ENCODE measurements around a stretch of chr7.

DNA sequence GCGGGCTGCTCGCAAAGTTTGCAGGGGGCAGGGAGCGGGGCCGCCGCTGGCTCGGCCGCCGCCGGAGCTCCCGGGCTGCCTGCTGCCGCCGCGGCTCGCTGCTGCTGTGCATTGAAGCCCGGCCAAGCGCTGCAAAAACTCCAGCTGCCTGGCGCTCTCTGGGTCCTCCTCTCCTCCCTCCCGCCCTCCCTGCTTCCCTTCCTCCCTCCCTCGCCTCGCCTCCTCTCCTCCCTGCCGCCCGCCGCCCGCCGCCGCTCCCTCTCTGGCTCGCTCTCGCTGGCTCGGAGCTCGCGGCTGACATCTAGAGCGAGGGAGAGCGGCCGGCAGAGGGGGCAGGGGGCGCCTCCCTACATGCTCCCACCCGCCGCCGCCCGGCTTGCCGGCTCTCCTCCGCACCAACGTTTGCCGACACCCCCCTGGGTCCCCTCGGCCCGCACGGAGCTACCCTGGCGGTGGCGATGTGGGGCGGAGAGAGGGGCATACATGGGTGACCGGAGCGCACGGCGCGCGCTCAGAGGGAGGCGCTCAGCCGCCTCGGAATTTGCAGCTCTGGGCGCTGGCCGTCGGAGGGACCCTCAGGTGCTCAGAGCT is 1.0 kb upstream of the PLXNA4 start:
- RRBS = 4% methylated on average over 21 of the region's 61 CpGs

DNA sequence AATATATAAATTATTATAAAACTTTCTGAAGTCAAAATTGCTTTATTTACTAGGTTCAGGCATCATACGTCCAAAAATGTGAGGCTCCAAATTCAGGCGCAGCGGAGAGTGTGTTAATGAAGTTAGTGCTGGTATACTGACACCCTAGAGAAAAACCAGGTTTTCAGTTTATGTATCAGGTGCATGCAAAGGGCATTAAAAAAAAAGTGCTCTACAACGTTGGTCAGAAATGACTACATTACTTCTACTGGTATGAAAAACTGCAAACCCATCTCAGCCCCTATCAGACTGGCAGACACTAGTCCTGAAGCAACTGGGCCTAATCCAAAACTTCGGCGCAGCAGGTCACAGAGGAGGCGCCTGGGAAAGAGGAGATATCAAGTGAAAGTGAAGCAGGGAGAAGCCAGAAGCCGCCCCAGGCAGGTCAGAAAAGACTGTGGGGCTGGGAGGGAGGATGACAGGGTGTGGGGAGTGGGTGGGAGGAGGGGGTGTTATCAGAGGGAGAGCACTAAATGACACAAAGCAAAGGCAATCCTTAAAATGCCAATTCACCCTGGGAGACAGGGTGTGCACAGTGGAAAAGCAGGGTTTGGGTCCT is 886 bp downstream of the CHCHD3 start:
- RRBS = no CpG with 5 or more reads among the region's 8 CpGs

DNA sequence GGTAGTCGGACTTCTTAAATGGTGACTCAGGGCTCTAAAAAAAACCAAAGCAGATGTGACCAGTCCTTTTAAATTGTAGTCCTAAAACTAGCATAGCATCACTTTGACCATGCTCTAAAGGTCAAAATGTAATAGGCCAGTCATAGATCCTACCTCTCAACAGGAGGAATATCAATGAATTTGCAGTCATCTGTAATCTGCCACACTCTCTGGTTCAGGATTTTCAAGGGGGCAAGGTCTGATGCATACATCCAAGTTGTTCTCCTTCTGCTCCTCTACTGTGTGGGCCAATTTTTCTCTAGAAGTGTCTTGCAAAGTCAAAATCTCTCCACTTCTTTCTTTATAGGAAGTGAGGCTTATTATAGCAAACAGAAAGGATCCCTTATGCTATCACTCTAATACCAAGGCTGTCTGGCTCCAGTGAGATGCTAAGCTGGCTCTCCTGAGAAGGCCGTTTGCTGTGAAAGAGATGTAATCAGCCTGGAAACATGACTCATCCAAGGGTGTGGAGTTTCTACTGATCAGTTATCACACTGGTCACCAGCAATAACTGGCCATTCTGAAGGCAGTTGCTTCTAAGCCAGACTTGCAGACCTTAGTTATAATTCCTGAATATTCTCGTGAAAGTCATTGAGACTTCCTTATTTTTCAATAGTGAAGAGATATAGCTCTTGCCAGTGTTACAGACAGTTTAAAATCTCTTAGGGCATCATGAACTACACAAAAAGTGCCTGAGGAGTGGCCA is 43.3 kb upstream of the LRGUK start:
- RRBS = no CpG with 5 or more reads among the region's 3 CpGs

GRCh38 chr7:134353293-134353879 is 36.7 kb upstream of the SLC35B4 start:
- RRBS = no CpG with 5 or more reads among the region's 8 CpGs

DNA sequence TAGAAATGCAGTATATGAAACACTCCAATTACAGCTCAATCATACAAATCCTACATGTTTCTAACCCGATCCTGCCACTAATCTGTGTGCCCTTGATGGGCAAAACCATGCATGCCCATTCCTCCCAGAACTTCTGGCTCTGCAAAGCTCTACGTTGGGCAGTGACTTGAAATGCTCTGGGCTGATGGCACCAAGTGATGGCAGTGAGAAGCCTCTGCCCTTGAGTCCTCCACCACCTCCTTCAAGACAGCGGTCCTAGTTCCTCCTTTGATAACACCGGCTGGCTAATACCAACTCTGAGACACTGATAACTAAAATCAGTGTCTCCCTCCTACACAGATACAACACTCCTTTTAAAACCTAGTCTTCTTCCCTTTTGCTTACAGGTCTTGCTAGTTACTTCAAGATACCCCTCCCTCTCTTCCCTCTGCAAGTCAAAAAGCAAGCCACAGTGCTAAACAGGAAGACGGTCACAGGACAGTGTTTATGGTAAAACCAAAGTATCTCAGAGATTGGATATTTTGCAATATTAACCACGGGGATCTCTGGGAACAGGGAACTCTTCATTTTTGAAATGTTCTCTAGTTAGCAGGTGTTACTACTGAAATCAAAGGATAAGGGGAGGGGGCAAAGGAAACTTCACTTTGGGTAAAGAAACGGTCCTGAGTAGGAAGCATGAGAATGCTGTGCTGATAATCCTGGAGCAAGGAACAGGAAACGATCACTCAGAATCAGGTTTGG is 4.6 kb downstream of the AKR1B1 start:
- RRBS = no CpG with 5 or more reads among the region's 8 CpGs

DNA sequence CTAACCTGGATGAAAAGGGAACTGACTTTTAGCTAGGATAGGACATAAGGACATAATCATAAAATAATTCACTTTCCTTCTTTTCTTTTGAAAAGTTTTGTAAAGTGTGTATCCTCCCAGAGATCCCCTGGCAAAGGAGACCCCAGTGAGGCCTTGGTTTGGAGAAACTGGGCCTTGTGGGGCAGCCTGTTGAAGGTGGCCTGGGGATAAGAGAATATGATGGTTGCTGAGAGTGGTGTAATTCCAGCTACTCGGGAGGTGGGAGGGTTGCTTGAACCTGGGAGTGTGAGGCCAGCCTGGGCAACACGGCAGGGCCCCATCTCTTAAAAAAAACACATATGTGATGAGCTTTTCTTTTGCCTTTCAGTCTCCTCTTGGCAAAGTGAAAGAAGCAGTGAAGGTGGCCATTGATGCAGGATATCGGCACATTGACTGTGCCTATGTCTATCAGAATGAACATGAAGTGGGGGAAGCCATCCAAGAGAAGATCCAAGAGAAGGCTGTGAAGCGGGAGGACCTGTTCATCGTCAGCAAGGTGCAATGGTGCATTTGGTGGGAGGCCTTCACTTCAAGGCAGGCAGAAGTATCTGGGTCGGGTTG is 3.0 kb downstream of the AKR1B10 start:
- RRBS = no CpG with 5 or more reads among the region's 6 CpGs

- RRBS = no CpG with 5 or more reads among the region's 18 CpGs
These were observed 12.5 kb upstream of the CALD1 start for GRCh38 chr7:134766577-134767639.

GRCh38 chr7:134811927-134812334 is 32.5 kb downstream of the CALD1 start:
- RRBS = no CpG with 5 or more reads among the region's 2 CpGs

- RRBS = no CpG with 5 or more reads among the region's 6 CpGs
These were observed 34.5 kb downstream of the CALD1 start for GRCh38 chr7:134813724-134814504.

GRCh38 chr7:134836501-134837121 is 57.2 kb downstream of the CALD1 start:
- RRBS = no CpG with 5 or more reads among the region's 6 CpGs

DNA sequence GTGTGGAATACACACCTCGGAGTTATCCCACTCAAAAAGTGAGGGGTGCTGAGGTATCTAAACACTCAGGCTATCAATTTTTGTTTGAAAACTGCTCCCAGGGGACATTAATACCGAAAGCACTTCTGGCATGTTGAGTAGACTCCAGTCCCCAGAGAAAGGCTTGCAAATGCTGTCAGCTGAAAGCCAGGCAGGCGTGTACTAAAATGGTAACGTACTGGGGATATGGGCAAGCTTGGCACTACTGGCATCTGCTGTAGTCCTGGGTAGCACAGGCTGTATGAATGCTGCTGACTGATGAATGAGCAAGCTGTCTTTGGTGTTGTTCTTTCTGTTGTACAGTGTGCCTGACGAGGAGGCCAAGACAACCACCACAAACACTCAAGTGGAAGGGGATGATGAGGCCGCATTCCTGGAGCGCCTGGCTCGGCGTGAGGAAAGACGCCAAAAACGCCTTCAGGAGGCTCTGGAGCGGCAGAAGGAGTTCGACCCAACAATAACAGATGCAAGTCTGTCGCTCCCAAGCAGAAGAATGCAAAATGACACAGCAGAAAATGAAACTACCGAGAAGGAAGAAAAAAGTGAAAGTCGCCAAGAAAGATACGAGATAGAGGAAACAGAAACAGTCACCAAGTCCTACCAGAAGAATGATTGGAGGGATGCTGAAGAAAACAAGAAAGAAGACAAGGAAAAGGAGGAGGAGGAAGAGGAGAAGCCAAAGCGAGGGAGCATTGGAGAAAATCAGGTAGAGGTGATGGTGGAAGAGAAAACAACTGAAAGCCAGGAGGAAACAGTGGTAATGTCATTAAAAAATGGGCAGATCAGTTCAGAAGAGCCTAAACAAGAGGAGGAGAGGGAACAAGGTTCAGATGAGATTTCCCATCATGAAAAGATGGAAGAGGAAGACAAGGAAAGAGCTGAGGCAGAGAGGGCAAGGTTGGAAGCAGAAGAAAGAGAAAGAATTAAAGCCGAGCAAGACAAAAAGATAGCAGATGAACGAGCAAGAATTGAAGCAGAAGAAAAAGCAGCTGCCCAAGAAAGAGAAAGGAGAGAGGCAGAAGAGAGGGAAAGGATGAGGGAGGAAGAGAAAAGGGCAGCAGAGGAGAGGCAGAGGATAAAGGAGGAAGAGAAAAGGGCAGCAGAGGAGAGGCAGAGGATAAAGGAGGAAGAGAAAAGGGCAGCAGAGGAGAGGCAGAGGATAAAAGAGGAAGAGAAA is 53.3 kb upstream of the AGBL3 start:
- RRBS = no CpG with 5 or more reads among the region's 20 CpGs

- RRBS = no CpG with 5 or more reads among the region's 26 CpGs
These were observed 16.0 kb upstream of the CYREN start for GRCh38 chr7:135186094-135187313.

- RRBS = no CpG with 5 or more reads among the region's 10 CpGs
These were observed 116.0 kb downstream of the CNOT4 start for GRCh38 chr7:135393704-135394463.

DNA sequence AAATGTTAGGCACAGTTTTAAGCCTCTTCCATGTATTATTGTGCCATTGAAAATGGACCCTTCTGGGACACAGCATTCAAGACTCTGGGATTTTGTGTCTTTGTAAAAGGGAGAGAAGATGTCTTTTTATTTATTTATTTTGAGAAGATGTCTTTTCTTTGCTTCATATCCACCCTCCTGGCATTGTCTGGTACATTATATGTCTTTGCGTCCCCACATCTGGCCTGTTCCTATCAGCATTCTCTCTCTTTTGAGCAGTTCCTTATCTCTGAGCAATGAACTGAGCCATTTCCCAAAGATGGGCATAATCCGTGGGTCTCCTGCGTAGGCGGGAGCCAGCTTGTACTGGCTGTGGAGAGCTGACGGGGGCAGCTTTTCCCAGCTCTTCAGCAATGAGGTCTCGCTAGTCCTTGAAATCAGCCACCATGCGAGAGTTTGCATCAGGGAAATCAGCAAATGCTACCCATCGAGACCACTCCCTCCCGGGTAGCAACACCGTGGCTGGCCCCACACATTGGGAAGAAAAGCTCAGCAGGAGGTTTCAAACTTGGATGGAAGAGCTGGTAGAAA is 51.8 kb upstream of the FAM180A start:
- RRBS = no CpG with 5 or more reads among the region's 10 CpGs

- RRBS = no CpG with 5 or more reads among the region's 3 CpGs
These were observed 413 bp upstream of the MTPN start for GRCh38 chr7:135977700-135977843.

DNA sequence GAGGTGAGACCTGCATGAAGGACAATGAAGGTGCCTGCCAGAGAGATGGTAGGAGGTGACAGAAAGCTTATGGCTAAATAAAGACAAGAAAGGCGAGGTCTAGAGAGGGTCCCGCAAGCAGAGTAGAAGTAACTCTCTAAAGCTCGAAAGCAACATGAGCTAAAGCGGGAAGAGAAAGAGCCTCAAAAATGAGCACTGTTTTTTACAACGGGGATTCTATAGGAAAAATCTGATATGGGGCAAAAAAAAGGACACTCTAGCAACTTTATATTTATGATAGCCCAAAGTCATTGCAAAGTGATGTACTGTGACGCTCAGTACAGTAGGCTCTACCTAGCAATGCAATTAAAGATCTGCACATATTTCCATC is 91.9 kb upstream of the PTN start:
- RRBS = no CpG with 5 or more reads among the region's 6 CpGs

GRCh38 chr7:137591193-137591881 is 247.8 kb upstream of the PTN start:
- RRBS = no CpG with 5 or more reads among the region's 7 CpGs

GRCh38 chr7:137878230-137879026 is 31.7 kb upstream of the DGKI start:
- RRBS = no CpG with 5 or more reads among the region's 10 CpGs

DNA sequence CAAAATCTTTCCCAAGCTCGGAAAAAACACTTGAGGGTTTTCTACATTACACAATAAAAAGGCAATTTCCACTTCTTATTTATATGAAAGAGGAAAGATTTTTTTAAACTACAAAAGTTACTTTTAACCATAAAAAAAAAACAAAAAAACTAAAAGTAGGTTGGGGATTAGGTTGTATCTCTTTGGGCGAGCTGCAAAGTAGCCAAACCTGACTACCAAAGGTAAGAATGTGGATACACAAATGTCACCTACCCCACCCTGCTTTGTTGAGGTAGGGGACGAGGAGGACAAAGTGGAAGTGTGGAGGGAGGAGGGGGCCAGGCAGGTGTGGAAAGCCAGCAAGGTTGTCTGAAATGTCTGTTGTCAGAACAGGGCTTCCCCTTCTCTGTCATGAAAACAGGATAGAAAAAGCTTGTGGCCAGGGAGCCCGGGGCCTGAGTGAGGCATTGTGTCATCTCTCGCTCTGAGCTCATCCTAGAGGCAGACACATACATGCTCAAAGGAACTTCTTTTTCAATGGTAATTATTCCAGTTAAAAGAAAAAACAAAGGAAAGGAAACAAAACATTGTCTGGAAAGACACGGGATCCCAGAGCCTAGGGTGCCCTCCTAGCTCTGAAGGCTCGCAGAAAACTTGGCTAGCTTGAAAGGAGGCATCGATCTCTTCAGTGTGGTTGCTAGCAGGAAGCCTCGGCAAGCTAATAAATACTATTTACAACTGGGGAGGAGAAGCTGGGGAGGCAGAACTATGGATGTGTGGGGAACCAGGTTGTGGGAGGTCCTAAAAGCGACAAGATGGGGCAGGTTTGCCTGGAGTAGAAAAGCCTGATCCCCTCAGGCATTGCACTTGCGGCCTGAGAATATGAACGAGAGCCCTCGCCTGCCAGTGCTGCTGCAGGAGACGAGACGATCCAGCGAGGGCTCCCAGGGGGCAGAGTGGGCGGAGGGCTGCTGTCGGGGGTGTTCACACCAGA is 32.5 kb upstream of the DGKI start:
- RRBS = no CpG with 5 or more reads among the region's 18 CpGs

- RRBS = no CpG with 5 or more reads among the region's 8 CpGs
These were observed 57.7 kb downstream of the CREB3L2 start for GRCh38 chr7:137943945-137944777.

Measured in iris pigment epithelial cell (primary cell).